Measurements from ENCODE around the genes SIL1, PROB1 and SMIM33.

DNA sequence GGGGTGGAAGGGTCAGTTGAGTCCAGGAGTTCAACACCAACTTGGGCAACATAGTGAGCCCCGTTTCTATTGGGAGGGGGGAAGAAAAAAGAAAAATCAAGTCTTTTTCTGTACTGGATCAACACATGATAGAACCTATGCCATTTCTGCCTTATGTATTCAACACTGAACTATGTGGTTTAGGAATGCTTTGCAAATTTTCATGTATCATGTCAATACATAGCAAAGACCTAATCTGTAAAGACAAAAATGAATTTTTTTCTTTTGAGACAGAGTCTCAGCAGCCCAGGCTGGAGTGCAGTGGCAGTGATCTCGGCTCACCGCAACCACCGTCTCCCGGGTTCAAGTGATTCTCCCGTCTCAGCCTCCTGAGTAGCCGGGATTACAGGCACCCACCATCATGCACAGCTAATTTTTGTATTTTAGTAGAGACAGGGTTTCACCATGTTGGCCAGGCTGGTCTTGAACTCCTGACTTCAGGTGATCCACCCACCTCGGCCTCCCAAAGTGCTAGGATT lies 4.9 kb downstream of the HSPA9 start:
- PRO-cap: no peak

DNA sequence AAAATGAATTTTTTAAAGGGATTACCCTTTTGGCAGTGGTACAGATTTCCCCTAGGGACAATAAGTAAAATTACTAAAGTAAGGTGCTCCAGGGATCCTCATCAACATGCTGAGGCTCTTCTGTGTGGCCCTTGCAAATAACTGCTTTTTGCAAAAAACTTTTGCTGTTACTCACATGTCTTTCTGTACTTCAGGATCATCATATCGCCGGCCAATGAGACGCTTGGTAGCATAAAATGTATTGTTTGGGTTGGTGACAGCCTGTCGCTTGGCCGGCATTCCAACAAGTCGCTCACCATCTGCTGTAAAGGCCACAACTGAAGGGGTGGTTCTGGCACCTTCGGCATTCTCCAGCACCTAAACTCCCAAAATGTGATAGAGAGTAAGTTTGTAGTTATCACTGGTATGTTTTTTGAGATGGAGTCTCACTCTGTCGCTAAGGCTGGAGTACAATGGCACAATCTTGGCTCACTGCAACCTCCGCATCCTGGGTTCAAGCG lies 4.4 kb downstream of the HSPA9 start:
- PRO-cap: no peak

DNA sequence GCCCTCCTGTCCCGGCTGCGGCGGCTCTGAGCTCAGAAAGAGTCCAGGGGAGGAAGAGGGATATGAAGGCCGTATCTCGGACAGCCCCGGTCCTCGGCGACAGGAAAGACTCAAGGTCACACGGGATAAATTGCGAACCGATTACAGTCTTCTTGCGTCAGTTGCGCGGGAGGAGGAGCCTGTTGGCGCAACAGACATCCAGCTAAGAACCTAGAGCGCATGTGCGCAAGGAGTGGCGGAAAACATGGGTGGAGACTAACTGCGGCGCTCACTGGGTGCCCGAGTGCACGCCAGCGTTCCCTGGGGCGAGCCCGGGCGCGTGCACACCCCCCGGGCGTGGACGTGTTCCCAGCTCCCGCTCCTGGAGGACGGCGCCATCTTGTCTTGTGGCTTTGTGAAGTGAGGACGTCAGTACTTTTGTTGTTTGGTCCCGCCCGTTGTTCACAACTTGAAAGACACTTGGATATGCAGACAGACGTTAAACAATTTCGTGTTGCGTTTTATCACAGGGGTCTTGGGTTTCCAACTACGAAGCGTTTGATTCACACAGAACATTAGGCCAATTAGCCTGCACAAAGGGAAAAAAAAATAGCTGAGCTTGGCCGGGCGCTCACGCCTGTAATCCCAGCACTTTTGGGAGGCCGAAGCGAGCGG lies 501 bp upstream of the HSPA9 start:
- PRO-cap: bidirectional peak, plus-strand start at position 387 of the sequence, minus-strand start outside the sequence

DNA sequence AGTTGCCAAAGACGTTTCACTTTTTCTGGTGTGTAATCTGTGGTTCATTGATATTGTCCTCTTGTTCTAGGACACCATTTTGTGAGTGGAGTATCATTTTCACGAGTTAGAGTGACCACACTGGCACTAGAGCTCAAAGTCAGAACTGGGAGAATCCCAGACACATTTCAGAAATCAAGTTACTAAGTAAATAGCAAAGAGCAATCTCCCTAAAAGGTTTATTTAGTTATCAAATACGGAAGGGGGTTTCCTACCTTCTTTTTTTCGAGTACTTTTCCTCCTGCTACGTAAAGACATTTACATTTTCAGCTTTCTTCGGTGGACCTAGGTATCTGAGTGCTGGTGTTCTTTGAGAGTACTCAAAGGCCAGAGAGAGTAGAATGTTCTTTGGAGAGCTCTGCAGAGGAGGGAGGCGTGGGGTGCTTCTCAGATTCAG lies 8.9 kb upstream of the HSPA9 start:
- PRO-cap: no peak

- PRO-cap: no peak
These were observed 35.5 kb upstream of the HSPA9 start for GRCh38 chr5:138610476-138611253.

GRCh38 chr5:138927767-138928482 lies 52.8 kb upstream of the LRRTM2 start:
- PRO-cap: no peak

DNA sequence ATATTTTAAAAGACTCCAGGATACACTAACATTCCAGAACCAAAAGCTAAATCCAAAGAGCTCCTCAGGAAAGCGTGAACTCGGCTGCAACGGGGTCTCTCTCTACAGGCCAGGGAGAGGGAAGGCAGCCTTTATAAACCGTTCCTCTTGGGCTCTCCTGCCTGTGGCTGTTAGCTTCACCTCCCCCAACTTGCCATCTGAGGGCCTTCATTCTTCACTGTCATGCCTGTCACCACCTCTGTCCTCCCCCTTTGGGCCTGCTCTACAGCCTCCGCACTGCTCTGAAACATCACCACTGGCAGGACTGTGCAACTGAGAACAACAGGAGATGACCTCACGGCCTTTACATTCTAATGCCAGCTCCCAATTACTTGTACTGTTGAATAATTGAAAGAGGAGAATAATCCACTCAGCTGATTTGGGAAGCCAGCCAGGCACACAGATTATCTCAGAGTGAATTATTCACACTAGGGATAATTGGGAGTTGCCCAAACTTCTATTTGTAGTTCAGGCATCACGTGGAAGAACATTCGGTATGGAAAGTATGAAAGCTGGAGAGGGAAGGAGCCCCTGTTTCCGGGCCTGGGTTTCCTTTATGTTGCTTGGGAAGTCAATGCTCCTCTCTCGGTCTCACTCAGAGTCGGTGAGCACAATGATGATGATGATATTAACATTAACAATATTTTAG lies 99.1 kb upstream of the LRRTM2 start:
- PRO-cap: no peak

DNA sequence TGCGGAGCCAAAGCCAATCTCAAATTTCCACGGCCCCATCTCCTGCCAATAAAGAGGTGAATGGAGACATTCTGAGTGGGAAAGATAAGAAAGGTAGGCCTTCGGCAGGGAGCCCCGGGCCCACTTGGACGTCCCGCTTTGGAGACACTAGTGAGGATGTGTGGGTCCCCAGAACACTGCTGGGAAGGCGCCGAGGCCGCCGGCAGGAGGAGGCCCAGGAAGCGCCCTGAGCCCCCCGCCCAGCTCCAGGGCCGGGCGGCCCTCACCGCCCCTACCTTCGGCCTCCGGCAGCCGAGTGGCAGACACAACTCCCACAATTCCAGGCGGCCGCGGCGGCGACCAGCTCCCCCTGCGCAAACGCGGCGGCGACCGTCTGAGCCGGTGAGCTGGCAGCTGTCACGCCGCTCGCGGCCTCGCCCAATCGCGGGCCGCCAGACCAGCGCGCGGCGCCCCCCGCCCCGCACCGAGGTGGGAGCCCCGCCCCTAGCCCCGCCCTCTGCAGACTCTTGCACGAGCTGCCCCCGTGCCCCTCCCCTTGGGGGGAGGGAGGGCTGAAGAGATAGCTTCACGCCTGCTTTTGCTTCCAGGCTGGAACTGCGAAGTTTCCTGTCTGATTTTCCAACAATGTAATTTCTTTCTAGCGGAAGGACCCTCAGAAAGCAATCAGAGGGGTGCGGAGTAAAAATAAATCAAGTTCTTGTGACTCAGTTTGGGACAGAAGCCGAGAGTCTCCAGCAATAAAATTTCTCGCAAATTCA lies at the start of gene SIL1:
Gene SIL1, minus strand, starts transcription at position 375 of the 758 bp plus-strand sequence.
- PRO-cap: bidirectional peak, plus-strand start at position 535 of the sequence, minus-strand start at position 297 of the sequence

DNA sequence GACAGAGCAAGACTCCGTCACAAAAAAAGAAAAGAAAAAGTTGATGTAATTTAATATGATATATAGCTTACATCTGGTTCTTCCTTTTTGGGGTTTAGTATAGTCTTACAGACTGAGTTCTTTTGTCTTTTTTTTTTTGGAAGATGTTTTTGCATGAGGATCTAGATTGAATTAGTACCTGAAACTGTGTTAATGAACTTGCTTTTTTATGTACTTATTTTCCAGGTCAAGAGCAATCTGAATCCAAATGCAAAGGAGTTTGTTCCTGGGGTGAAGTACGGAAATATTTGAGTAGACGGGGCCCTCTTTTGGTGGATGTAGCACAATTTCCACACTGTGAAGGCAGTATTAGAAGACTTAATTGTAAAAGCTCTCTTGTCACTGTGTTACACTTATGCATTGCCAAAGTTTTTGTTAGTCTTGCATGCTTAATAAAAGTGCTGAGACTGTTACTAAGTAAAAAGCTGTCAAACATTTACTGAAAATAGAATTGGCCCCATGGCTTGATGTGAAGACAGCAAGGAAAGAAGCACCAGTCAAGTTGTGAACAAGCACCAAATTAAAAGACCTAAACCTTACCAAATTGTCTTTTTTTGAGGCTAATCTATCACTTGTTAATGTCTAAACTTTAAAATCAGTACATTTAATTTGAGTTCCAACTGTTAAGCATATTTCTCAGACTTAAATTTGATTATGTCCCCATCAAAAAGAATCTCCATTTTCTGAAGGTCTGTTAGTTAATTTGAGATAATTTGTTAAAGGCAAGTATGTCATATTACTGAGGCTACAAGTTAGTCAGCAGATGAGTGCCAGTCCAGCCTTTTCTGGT lies 14.4 kb downstream of the SLC23A1 start:
- PRO-cap: no peak

- PRO-cap: no peak
These were observed 3.5 kb downstream of the SLC23A1 start for GRCh38 chr5:139379599-139380053.

DNA sequence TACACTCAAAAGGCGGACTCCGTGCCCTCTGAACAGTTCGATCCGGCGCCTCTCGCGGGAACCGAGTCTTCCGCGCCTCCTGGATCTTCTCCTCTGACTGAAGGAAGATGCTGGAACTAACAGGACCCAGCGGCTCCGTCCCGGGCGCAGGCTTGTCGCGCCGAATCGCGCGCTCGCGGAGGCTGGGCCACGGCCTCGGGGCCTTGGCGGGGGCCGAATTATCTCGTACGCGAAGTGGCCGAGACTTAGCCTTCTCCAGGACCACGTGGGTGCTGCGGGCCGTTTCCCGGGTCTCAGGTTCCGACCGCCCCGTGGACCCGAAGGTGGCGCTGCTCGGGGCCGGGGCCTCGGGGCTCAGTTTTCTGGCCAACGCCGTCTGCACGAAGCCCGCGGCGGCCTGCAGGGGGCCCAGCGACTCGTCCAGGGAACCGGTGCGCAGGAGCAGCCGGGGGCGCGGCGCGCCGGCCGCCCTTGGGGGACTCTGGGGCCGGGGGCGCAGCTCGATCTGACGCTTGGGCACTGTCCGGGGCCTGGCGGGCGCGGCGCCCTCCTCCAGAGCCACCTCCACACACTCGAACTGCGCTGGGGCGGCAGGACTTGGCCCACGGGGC lies 849 bp downstream of the PROB1 start:
- PRO-cap: no peak

- PRO-cap: unidirectional peak, minus-strand start at chr5:139395104
These were observed at the start of gene PROB1 for GRCh38 chr5:139394561-139395693. TSS of gene PROB1 (minus strand) at chr5:139395104.

DNA sequence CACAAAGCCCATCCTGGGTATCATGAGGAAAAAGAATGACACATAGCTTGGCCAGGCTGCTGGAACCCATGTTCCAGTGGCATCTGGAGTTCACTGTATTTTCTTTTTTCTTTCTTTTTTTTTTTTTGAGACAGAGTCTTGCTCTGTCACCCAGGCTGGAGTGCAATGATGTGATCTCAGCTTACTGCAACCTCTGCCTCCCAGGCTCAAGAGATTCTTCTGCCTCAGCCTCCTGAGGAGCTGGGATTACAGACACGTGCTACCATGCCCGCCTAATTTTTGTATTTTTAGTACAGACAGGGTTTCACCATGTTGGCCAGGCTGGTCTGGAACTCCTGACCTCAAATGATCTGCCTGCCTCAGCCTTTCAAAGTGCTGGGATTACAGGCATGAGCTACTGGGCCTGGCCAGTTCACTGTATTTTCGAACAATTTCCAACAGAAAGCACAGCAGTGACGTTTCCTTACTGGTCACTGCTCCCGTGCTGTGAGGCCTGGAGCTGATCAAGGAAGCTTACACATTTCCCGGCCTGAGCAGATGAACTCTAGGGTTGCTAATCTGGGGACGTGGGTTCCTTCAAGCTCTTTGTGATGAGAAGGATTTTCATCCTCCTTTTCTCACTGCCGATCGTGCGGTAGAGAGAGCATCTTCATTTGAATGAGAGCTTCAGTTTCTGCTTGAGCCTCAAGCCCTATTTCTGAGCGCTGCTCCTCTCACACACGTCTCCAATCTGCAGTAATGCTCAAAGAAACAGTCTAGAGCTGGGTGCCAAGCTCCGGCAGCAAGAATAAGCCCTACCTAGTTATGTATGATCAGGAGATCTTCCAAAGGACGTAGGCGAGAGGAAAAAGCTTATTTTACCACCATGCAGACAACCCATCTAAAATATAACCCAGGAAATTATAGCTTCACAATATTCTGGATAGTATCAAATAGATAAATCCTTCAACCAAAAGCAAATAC lies 7.1 kb upstream of the SPATA24 start:
- PRO-cap: no peak

- PRO-cap: no peak
These were observed 4.5 kb upstream of the DNAJC18 start for GRCh38 chr5:139443502-139444596.

DNA sequence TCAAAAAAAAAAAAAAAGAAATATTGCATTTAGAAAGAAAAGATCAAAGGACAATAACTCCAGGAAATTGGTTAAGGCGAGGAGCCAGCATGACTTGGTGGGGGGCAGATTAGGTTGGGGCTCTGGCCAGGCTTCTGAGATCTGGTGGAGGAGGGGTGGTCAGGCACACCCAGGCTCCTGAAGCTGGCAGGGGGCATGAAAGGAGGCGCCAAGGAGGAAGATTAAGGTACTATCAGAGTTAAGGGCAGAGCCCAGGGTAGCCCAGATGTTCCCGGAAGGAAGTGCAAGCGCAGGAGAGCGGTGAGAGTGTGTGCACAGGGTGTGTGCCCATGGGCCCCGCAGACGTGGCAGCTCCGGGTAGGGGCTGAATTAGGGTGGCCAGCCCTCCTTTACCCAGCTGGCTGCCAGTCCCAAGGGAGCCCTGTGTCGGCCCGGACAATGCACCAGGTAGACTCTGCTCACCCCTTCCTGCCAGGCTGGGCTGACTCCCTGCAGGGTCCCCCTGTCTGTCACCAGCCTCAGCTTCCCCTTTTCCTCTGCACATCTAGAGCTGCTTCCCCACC lies at the start of gene SMIM33:
Gene SMIM33, plus strand, starts transcription at position 321 of the 563 bp plus-strand sequence.
- PRO-cap: no peak

DNA sequence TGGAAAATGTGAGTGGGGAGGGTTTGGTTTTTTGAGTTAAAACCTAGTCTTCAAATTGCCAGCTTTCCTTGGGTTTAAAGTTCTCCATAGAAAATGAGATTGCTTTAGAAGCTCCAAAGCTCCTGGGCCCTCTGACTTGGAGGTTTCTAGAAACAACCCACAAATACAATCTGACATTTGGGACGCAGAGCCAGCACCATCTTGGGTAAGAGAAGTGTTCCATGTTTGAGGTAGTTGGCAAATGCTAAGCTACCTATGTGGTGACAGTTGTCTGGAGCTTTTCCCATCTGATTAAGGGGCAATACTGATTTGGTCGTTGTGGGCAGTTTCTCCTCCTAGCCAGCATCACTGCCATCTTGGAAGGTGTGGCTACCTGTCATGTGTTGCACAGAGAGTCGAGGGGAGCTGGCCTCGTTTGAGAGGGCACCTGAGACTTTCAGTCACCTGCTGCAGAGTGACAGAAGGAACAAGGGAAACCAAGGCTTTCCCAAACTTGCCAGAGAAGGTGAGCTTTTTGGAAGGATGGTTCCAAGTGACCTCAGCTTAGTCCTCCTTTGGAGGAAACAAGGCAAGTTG lies 15.8 kb upstream of the CXXC5 start:
- PRO-cap: no peak

- PRO-cap: no peak
These were observed 7.4 kb upstream of the CXXC5 start for GRCh38 chr5:139640604-139641262.

GRCh38 chr5:139651710-139652690 lies 3.9 kb downstream of the CXXC5 start:
- PRO-cap: bidirectional peak, plus-strand start at chr5:139652125, minus-strand start at chr5:139651981

- PRO-cap: bidirectional peak, plus-strand start at chr5:139670356, minus-strand start at chr5:139670136
These were observed 21.8 kb downstream of the CXXC5 start for GRCh38 chr5:139669809-139670433.

DNA sequence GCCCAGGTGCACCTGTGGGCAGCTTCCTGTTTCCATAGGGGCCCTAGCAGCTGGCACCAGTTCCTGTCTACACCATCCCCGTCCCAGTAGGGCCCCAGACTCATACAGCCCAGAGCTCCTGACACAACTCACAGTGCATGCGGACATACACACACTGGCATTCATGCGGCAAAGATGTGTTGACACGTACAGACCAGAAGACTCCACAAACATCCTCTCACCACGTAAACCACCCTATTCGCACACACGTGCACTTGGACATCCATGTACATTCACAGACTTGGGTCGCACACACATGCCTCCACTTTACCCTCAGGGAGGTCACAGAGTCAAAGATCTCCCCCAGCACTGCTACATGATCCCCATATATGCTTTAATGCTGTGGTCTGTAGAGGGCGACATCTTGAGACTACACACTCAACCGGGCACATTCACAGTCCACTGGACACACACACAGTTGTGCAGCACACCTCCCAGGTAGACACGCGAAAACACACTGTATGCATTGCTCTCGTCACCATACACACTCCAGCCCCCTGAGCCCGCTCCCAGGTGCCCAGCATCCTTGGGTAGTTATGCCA lies 22.4 kb downstream of the CXXC5 start:
- PRO-cap: no peak